Placental epithelial cell (primary cell): Measurements from ENCODE around the genes TMC5, KNOP1 and THUMPD1.

DNA sequence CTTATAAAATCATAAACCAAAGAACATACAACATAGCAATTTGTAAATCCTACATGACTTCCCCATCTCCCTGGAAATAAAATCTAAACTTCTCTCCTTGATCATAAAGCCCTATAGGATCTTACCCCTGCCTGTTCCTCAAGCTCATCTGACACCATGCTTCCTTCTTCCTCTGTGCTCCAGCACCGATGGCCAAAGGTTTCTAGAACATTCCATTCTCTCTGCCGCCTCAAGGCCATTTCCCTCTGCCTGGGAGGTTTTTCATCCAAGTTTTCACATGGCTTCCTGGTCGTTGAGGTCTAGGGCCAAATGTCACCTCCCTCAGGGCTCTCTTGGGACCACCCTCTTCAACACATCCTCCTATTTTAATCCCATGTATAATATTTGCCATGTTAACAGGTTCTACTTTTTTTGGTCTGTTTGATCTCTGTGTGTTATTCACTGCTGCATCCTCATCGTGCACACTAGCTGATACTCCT lies 78.7 kb downstream of the XYLT1 start:
- CAGE, long polyA plus RNA, result no peak

- CAGE, long polyA plus RNA, result no peak
Observed at GRCh38 chr16:17468418-17468904, 2.3 kb downstream of the XYLT1 start.

DNA sequence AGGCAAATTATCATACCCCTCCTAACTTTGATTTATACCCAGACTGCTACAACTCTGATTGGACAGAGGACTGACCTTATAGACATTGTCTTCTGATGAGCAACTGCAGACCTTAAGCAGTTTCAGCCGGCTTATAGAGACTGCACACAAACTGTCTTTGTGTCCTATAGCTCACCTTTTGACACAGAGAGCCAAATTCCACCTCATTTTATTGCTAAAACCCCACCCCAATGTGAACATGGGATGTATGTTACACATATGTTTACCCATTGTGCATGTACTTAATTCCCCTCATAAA lies 25.0 kb upstream of the TMC7 start:
- CAGE, long polyA plus RNA, result no peak

- CAGE, long polyA plus RNA, result no peak
Observed at GRCh38 chr16:18959122-18959644, 24.6 kb upstream of the TMC7 start.

DNA sequence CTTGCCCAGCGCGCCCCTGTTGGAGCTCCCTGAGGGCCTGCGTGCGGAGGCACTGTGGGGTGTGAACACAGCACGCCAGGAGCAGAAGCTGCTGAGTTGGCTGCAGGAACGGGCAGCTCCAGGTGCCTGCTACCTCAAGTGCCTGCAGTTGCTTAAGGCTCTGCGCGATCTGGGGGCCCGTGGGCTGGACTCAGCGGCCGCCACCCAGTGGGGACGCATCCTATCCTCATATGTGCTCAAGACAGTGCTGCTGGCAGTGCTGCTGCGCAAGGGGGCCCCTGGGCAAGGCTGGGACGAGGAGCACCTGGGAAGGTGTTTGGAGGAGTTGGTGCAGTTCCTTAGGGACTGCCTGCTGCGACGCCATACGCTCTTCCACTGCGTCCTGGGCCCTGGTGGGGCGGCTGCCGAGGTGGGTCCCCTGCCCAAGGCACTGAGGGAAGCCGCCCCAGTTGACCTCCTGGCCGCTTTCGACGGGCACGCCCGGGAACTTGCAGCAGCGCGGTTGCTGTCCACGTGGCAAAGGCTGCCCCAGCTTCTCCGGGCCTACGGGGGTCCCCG lies 1.8 kb downstream of the ITPRIPL2 start:
- CAGE, long polyA plus RNA, result no peak

- CAGE, long polyA plus RNA, result no peak
Observed at GRCh38 chr16:19116003-19117112, 2.6 kb downstream of the ITPRIPL2 start.

GRCh38 chr16:19119326-19119993 lies 5.7 kb downstream of the ITPRIPL2 start:
- CAGE, long polyA plus RNA, result no peak

GRCh38 chr16:19136984-19137266 lies 23.2 kb downstream of the ITPRIPL2 start:
- CAGE, long polyA plus RNA, result no peak

DNA sequence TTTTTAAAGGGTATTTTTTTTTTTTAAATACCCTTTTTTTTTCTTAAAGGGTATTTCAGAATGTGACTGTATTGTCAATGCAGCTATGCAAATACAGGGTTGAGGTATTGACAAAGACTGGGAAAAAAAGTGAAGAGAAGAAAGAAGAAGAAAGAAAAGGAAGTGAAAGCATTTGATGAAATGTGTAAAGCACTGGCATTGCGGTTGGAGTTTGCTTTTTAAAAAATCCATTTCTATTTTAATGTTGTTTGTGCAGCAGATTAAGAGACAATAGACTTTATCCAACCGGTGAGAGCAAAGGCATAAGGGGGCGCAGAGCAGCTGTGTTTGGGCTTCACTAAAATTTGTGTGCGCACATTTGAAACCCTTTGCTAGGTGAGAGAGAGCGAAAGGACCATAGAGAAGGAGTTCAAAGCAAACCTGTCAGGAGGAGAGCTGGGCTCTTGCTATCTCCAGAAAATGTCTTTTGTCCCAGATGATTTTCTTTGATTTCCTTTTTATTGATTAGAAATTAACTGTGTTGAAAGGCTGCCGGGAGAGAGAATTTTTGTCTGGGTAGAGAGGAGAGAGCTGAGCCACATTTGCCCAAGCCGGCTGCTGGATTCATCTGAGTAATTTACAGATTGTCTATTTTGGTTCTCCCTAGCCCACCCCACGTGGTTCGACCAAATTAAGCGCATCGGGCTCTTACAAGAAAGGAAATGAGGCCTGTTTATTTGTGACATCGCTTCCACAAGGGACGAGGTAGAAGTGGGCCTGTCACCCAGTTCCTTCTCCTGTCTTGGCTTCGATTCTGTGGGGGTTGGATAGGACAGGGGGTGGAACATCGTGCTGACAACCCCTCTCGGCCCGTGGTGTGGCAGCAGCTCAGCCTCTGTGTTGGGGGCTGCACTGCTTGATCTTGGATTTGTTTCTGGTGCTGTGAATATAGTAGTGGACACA lies 42.7 kb downstream of the SYT17 start:
- CAGE, long polyA plus RNA, result no peak

- CAGE, long polyA plus RNA, result no peak
Observed at GRCh38 chr16:19383057-19383632, 34.5 kb upstream of the TMC5 start.

DNA sequence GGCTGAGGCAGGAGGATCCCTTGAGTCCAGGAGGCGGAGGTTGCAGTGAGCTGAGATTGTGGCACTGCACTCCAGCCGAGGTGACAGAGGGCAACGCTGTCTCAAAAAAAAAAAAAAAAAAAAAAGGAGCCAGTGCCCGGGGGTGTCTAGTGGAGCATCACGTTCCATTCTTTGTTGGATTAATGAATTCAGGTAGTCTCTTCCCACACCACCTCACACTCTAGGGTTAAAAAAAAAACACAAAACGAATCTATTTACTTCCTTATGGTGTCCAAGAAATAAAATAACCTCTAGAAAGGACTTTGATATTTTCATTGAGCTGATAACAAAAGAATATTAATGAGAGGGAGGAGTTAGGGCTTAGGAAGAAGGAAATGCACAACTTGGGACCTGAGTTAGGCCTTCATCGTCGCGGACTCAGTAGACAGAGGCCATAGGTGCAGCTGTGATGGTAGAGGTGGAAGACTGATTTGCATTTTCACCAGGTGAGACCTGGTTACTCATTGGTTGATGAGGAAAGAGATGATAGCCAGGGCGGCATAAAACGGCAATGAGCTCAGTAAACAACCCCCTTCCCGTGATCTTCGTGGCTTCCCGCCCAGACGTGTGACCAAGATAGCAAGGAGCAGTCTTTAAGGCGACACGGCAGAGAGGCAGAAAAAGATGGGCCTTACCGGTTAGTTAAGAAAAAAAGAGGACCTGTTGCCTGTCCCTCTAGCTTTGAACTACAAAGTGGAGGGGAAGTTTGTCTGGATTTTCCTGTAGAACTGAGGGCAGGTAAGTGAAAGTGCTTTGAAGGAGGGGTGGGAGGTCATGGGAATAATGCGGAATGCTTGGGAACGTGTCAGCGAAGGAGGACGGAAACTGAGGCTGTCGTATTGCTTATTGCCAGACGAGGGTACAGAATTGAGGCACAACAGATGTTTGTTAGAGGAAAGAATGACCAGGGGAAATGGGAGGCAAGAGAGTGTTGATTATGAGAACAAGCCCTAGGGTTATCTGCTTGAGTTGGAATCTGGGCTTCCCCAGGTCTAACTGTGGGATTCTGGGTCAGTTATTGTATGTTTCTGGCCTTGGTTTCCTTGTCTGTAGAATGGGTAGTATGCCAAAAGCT lies at the start of gene TMC5:
TMC5 (plus strand) TSS at position 568 of the 1,114 bp plus-strand sequence.
- CAGE, long polyA plus RNA, result no peak

DNA sequence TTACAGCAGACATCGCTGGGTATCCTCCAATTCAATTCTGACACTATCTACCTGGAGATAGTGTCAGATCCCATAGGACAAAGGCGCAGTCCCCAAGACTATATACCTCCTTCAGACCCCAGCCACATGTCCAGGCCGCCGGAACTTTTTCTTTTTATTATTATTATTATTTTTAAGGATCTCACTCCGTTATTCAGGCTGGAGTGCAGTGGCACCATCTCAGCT lies 33.9 kb downstream of the TMC5 start:
- CAGE, long polyA plus RNA, result no peak

- CAGE, long polyA plus RNA, result no peak
Observed at GRCh38 chr16:19555832-19556588, 507 bp downstream of the VPS35L start.

GRCh38 chr16:19696157-19696887 lies 21.7 kb downstream of the KNOP1 start:
- CAGE, long polyA plus RNA, result no peak

DNA sequence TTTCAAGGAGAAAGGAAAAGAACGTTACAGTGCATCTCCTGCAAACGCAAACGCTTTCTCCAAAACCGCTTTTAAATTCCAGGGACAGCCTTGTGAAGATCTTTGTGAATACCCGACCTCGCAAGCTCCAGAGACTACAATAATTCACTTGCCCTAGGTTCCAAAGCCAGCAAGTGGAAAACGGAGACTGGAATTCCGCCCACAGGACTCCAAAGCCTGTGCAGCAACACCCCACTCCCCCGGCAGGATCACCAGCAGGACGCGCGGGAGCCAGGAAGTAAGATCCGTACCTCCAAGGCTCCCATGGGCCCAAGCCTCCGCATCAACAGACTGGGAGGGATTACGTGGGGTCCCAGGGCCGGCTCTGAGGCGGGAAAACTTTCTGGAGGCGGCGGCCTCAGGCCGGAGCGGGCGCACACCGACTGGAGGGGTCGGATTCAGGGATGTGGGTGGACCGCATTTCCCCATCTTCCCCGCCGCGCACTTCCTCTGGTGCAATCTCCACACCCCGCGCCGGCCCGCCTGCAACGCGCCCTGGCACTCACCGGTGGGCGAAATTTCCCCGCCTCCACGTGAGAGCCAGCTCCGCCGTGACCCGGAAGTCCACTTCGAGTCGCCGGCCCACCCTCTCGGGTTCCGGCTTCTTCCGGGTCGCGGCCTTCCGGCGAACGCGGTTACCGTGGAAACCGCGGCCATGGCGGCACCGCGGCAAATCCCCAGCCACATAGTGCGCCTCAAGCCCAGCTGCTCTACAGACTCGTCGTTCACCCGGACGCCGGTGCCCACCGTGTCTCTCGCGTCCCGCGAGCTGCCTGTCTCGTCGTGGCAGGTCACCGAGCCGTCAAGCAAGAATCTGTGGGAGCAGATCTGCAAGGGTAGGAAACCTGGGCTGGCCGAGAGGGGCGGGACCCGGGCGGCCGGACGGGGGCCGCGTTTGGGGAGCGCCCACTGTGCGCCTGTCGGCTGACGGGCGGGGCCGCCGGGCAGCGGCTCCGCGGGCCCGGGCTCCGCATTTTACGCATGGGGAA lies at the start of gene KNOP1:
KNOP1 (minus strand) TSS at position 615 of the 1,028 bp plus-strand sequence.
- CAGE, long polyA plus RNA, result no peak

DNA sequence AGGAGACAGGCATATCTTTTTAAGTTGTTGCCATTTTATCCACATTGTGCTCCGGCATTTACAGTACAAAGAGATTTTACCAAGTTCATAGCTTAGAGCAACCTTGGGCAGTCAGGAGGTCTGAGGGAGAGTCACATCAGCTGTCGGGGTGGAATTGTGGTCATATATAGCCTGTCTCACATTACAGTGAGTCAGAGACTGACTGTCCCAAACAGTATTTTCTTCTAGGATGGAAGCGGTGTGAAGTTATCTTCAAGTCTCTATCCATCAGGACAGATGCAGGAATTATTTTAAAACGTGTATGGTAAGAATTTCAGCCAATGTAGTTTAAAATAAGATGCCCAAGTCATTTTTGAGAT lies 53.0 kb downstream of the GPRC5B start:
- CAGE, long polyA plus RNA, result no peak

GRCh38 chr16:19879014-19879867 lies 5.4 kb downstream of the GPRC5B start:
- CAGE, long polyA plus RNA, result no peak

DNA sequence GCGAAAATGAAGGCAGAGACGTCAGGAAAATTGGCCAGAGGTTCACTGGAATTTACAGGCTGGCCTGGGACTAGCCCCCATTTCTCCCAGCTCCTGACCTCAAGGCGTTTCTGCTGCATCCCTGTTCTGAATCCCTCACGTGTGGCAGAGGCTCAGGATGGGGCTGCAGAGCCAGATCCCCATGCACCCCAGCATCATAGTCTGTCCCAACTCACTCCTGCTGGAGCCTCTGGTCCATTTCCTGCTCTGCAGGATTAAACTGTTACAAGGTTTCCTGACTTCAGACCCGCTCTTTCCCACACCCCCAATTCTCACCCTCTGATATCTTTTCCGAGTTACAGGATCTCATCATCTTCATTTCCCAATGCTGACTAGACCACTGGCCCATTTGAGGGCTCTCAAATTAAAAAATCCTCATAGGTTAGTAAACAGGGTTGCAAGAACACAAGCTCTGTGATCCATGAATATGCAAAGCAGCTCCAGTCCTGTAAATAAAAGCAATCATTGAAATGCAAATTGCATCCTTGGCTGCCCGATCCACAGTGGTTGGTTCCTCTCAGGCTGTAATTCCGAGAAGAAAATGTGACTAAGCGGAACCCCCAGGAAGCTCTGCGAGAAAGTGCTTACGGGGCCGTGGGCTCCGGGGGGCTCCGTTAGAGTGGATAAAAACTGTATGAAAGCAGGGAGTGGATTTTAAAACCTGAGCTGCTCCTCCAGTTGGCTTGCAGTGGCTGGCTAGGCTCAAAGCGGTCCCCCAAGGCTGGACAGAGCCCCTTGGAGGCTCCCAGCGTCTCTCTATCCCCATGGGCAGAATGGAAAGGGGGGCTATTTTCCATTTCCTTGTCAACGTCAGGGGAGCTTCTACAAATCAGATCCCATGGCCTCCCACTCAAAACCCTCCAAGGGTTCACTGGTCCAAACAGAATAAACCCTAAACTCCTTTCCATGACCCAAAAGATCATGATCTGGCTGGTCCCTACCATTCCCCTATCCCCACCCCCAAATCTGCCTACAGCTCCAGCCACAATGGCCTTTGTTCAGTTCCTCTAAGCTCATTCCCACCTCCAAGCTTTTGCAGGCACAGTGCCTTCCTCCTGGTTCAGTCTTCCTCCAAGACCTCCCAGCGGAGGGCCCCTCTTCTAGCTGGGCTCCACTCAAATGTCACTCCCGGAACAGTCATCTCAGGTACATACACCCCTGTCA lies 2.4 kb downstream of the GPRC5B start:
- CAGE, long polyA plus RNA, result no peak

- CAGE, long polyA plus RNA, result no peak
Observed at GRCh38 chr16:20586032-20586525, 9.9 kb upstream of the ACSM2B start.

DNA sequence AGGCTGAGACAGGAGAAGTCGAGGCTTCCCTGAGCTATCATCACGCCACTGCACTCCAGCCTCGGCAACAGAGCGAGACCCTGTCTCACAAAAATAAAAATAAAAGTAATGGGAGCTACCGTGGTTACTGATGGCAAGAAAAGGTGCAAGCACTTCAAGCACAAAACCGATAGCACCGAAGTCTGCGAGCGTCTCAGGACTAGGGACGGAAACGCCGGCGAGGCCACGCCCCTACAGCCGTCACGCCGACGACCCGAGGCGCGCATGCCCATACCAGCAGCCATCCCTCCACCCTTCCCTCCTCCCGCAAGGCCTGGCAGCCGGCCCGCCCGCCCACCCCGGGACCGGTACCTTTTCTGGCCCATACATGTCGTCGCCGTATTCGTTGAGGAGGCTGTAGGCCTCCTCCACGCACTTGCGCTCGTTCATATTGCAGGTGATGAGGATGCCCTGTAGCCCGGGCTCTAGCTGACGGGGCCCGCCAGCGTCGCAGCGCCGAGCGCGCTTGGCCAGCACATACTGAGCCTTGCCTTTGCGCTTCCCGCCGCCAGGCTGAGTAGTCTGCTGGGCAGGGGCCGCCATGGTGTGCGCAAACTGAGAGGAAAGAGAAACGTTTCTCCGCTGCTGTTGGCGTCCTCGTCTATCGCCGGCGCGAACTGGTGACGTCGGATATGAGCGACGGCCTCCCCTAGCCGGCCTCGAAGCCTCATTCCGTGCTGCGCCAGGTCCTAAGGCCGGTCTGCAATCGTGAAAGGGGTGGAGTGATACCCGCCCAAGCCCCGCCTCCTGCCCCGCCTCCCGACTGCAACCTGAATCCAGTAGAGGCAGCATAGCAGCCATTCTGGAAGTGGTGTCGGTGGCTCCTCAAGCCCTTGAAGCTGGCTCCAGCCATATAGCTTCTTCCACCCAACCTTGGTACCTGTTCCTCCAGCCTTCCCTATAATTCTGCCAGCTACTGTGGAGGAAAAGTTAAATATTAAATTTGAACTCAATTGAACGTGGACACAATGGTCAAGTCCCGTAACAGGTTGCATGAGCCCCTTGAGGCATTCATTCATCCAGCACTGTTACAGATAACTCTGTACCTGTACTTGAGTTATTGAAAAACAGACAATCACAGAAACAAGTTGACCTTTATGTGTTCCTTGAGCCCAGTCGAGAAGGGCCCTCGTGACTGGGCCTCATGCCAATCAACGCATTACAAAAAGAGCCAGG lies at the start of gene THUMPD1:
THUMPD1 (minus strand) TSS at position 661 of the 1,215 bp plus-strand sequence.
- CAGE, long polyA plus RNA, result no peak